Metastatic Pancreatic Carcinoma in the Ovary (tissue), 1 donor: ENCODE data around the genes KIAA0586 and SLC38A6.

DNA sequence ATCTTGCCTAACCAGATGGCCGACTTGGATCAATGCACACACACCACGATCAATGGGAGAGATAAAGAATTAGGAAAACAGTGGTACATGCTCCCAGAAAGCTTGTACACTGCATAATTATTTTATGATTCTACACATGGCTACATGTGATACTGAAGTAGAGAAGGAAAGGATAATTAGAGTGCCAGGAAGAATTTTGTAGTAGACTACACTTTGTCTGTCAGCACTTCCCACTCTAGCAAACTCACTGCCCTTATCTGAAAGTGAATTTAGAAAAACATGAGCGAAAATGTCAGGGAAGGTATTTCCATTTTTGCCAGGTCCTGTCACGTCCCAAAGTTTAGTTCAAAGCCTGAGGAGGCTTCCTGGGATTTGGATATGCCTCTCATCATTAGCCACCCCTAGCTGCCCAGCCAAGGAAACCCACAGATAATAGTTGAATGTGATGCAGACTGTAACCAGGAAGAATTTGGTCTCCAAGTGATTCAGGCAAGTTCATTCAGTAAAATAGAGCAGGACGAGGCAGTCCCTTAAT lies 199.5 kb upstream of the OTX2 start:
- PRO-cap, result no peak

- PRO-cap, result no peak
These were observed 208.1 kb downstream of the EXOC5 start for GRCh38 chr14:57060590-57060965.

- PRO-cap, result no peak
These were observed 163.3 kb downstream of the SLC35F4 start for GRCh38 chr14:57702657-57702856.

GRCh38 chr14:58239336-58240355 lies 5.0 kb upstream of the PSMA3 start:
- PRO-cap, result no peak

DNA sequence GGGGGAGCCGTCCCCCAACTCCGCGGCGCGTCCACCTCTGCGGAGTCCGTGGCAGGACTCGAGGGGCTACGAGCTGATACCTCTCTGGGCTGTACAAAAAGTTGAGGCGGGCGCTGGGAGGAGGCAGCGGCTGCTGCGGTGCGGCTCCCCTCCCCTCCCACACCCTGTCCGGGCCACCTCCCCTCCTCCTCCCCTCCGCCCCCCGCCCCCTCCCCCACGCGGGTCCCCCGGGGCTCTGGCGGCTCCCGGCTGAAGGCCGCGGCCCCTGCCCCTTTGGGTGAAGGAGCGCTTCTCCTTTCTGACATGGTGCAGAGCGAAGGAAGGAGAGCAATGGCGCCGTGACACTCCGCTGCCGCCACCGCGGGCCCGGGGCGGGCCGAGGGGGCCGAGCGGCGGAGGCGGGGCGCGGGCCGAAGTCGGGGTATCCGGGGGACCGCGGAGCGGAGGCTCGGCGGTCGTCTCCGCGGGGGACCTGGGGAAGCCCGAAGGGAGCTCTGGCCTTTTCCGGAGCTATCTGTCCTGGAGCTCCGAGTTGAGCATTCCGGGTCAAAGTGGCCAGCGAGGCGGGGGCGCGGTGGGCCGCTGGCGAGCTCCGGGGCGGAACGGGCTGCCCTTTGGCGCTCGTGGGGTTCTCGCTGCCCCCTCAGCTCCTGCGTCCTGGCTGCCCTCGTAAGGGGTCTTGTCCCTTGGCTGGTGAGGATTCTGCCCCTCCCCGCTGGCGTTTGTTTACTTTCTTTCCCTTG lies 815 bp downstream of the ARID4A start:
- PRO-cap, result bidirectional peak, plus-strand start at position 410 of the sequence, minus-strand start at position 163 of the sequence

DNA sequence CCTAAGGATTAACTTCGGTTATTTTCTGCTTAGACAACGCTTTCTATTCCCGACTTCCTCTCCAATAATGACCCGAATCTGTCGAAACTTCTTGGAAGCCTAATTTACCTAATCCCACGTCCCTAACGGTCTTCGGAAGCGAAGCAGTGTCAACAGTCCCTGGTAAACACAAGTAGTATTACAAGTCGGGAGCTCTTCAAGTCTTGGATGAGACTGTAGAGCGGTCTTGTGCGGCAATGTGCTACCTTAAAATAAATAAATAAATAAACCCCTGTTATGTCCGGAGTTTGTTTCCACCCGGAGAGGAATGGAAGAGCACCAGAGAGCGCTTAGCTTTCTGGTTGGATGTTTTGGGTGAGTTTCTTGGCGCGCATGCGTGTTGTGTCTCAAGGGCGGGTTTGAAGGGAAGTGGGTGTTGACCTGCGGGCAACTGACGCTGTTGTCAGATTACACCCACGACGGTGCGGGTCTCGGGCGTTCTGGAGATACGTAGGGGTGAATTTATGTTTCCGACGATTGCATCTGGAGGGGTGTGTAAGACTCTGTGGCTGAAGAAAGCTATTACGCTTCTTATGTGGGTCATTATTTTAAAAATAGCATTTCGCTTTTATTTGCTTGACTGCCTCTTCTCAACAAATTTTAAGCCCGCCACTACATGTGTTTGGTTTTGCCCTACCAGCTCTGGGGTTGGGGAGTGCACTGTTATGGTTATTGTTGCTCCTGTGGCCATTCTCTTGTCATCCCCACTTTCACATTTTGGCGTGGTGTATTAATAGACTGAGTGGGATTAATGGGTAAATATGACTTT lies at the start of gene KIAA0586:
Gene KIAA0586 (plus strand): TSS at position 436 of the 808 bp plus-strand sequence.
- PRO-cap, result unidirectional peak, plus-strand start at position 445 of the sequence

DNA sequence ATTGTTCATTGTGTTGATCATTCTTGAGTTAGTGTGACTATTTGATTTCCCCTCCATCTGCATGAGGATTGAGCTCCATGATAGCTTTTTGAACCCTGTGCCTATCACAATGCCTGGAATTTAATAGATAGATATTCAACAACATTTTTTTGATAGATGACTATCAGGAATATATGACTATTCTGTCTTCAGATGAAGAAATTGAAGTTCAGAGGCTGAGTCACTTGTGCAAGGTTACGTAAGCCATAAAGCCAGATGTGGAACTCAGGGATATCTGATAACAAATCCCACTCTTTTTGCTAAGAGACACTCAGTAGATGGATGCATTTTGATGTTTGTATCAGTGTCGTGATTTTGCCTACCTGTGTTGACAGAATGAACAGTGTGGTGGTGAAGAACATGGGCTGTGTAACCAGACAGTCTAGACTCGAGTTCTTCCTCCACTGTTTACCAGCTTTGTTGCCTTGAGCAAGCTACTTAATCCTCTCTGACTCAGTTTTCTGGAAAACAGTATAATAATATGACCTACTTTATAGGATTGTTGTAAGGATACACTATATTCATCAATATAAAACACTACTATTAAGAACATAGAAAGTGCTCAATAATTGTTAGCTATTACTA lies 93.9 kb downstream of the DAAM1 start:
- PRO-cap, result no peak

DNA sequence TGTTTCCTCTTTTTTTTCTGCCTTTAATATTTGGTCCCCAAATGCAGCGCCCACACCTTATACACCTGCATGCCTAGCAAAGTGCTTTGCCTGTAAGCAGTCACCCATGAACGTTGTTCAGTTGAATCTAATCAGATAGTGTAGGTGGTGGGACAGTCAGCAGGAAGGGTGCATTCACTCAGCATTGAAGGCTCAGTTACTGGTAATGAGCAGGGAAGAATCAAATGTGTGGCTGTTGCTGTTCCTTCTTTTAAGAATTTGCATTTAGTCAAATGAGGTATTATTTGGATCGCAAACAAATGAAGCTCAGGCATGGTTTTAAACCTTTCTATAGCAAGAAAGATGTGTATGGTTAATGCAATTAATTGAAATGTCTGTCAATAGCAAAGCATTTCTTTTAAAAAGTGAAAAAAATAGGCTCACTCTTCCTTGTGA lies 108.3 kb downstream of the GPR135 start:
- PRO-cap, result no peak

DNA sequence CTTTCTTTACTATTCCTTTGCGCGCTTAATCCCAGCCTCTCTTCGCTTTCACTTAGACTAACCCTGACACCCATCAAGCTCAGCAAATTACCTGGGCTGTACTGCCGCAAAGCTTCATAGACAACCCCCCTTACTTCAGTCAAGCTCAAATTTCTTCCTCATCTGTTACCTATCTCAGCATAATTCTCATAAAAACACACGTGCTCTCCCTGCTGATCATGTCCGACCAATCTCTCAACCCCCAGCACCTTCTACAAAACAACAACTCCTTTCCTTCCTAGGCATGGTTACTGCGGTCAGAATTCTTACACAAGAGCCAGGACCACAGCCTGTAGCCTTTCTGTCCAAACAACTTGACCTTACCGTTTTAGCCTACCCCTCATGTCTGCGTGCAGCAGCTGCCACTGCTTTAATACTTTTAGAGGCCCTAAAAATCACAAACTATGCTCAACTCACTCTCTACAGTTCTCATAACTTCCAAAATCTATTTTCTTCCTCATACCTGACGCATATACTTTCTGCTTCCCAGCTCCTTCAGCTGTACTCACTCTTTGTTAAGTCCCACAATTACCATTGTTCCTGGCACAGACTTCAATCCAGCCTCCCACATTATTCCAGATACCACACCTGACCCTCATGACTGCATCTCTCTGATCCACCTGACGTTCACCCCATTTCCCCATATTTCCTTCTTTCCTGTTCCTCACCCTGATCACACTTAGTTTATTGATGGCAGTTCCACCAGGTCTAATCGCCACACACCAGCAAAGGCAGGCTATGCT lies 17.7 kb downstream of the GPR135 start:
- PRO-cap, result no peak

DNA sequence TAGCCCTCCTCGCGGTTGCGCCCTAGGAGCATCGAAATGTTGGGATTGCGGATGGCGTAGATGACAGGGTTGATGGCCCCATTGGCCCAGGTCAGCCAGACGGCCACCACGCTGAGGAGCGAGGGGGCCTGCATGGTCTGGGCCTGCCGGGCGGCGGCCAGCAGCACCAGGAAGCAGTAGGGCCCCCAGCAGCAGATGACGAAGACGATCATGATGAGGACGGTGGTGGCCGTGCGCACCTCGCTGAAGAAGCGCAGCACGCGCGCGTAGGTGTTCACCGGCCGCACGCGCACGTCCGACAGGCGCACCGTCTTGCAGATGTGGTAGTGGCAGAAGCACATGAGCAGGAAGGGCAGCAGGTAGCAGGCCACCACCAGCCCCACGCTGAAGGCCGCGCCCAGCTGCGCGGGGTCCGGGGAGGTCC lies 1.2 kb downstream of the GPR135 start:
- PRO-cap, result no peak

DNA sequence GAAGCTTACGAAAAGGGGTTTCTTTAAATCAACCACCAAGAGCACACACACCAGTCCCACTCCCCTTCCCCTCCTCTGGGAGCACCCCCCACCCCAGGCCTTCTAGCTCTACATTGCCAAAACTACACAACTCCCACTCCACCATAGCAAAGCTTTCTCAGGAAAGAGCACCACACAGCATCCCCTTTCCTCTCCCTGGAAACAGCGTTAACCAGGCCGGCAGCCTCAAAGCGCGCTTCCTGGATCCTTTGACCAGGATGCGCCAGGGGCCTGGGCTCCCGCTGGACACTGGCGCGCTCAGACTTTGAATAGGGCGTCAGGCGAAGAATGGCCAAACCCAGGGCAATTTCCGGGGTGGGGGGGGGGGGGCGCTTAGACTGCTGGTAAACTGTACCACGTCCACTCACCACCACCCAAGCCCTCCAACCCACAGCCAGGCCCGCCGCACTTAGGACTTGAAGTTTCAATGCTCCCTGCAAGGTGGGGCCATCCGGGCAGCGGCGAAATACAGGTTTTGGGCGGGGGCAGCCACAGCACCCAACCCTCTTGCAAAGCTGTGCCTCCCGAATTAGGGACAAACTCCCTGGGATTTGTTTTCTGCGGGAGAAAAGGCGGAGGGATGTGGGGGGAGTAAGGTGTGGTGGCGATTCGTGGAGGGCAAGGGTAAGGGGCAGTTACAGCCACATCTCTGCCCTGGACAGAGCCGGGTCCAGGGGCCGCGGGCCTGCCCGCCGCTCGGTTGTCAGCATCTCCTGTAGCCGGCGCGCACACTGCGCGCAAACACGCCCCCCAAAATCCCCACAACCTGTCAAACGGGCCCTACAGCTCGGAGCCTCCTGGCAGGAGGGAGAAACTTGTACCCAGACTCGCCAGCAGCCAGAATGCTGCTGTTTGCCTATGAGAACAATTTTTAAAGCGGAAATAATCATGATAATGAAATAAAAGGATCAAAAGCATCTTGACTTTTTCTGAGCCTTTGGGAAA lies 1.1 kb downstream of the RTN1 start:
- PRO-cap, result no peak

DNA sequence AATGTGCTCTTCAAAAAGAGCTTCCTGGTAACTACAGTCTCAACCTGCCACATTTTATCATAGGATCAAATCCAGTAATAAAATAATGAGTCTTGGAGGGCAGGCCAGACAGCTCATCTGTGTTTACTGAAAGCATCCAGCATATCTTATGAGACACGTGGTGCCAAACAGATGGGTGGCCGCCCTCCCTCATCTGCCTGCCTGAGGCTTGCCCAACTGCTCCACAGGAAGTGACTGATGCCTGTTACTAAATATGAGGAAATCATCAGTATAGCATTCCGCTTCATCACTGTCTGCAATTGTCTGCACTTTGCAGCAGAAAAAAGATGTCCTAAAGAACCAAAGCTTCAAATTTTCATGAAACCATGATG lies 13.5 kb downstream of the DHRS7 start:
- PRO-cap, result no peak

DNA sequence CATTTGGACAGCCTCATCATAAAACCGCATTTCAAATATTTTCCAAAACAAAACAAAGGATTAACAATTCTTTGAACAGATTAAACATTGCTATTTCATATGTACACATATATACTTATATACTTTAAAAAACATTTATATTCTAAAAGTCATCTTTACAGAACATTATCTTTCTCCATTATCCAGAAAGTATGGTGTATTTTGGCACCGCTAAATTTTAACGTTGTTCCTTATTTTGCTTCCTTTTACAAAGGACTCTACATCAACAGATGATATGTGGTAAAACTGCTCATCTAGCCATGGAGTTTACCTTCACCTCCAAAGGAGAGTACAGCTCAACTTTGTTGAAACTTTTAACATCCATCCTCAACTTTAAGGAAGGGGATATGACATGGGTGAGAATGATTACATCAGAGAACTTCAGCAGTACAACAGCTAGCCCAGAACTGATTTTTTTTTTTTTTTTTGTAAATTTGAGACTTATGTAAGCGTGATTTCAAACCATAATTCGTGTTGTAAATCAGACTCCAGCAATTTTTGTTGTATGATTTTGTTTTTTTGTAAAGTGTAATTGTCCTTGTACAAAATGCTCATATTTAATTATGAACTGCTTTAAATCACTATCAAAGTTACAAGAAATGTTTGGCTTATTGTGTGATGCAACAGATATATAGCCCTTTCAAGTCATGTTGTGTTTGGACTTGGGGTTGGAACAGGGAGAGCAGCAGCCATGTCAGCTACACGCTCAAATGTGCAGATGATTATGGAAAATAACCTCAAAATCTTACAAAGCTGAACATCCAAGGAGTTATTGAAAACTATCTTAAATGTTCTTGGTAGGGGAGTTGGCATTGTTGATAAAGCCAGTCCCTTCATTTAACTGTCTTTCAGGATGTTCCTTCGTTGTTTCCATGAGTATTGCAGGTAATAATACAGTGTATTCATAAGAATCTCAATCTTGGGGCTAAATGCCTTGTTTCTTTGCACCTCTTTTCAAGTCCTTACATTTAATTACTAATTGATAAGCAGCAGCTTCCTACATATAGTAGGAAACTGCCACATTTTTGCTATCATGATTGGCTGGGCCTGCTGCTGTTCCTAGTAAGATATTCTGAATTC lies 43.5 kb downstream of the PPM1A start:
- PRO-cap, result no peak

- PRO-cap, result no peak
These were observed 88.2 kb downstream of the C14orf39 start for GRCh38 chr14:60397648-60397987.

DNA sequence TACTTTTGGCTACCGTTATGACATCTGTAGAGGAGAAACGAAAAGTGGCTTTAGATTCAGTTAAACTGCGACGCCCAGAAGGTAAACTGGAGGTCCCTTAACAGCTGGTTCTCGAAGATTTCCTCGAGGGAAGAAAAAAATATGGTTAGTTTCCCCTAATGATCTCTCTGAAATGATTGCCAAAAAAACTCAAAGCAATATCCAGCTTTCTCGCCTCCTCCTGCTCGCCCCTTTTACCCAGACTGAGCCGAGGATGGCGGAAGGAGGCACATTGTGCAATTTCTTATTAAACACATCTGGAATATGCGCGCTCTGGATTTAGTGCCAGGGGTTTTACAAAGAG lies 5.8 kb downstream of the SIX1 start:
- PRO-cap, result no peak

DNA sequence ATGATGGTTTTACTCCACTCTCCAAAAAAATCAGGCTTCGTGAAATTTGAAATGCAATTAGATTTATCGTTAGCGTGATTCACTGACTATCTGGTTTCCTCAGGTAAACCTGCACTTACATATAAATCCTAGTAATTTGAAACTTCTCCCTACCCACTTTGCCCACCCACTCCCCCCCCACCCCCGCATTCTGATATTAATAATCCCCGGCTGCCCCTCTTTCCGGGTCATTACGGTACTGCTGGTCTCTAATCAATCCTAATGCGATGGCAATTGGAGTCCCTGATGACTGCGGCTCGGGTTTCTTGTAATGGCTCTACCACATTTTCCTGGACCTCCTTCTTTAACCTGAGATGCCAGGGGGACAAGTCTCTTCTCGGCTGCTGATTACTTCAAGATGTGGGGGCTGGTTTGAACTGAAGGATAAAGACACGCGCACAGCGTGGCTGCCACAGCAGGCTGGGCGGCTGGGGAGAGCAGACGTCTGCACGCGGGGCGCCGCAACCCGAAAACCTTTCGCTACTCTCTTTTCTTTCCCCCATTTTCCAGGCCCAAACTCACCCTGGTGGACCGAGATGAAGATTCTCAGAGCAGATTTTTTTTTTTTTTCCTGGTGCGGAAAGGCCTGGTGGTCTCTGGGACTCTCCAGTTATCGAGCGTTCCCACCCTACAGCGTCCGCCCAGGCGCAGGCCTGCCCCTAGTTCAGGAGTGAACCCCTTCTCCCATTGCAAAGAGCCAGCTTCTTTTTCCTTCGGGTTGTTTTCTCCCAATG lies 5.9 kb upstream of the SIX1 start:
- PRO-cap, result unidirectional peak, plus-strand start at position 346 of the sequence; unidirectional peak, plus-strand start at position 454 of the sequence

GRCh38 chr14:60980894-60982030 lies at the start of gene SLC38A6:
SLC38A6 (plus strand) TSS chr14:60981245.
- PRO-cap, result bidirectional peak, plus-strand start at chr14:60981248, minus-strand start at chr14:60981039

GRCh38 chr14:61145119-61145916 lies 135.8 kb downstream of the TMEM30B start:
- PRO-cap, result no peak

DNA sequence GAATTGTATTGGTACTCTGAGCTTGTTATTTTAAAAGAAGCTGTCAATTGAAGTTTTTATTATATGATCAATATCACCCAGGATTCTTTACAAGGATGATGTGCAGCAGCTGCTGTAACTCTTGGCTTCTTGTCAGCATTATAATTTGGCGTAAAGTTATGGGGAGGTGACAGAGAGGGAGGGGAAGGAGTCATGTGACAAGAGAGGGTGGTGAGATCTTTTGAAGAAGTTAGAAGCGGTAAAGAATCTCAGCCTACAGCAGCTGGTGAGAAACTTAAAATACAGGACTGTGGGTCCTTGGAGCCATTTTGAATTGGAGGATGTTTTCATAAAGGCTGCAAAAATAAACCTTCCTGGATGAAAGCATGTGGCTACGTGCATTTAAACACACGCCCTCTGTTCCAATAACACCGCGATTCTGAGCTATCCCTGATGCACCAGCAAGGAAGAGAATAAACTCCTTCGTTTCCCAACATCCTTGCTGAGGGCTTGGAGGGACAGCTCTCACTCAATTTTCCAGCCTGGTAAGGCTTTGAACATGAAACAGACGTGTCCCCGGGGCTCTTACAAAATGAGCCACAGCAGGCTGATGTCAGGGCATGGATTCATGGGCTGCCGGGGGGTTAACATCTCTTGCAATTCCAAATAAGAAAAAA lies 133.7 kb downstream of the TMEM30B start:
- PRO-cap, result no peak

DNA sequence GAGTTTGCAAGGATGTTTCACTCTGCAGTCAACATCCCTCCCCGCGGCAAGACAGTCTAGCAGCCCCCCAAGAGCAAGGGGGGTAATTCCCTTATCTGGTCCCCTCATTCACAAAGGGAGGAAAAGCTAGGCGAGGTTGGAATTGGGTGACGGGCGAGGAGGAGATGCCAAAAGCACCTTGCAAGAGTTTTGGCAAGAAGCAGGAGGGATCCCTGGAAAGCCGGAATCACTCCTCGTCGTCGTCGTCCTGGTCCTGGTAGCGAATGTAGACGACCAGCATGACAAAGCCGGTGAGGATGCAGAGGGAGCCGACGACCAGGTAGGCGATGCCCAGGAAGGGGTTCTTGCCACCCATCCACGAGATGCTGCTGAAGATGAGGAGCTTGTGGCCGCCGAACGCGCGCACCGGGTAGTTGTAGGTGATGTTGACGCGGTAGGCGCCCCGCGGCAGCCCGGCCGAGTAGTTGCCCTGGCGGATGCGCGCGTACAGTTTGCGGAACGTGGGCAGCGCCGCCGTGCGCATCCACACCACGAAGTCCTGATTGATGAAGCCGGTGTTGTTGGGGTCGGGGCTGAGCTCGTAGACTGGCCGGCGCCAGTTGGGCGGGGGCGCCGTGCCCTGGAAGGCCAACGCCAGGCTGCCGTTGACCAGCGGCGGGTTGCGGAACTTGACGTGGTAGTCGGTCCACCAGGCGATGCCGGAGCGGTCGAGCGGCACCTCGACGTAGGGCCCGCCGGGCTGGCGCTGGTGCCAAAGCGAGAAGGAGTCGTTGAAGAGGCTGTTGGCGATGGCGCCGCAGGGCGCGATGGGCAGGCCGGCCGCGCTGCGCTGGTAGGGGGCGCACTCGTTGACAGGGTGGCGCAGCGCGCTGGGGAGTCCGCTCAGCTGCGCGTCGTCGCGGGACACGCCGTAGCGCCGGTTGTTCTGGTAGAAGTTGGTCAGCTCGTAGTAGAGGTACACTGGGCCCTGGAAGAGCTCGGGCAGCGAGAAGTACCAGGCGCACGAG lies 969 bp downstream of the TMEM30B start:
- PRO-cap, result unidirectional peak, plus-strand start at position 862 of the sequence